NALM6 (cell line): Measurements from ENCODE around the gene MDFI.

DNA sequence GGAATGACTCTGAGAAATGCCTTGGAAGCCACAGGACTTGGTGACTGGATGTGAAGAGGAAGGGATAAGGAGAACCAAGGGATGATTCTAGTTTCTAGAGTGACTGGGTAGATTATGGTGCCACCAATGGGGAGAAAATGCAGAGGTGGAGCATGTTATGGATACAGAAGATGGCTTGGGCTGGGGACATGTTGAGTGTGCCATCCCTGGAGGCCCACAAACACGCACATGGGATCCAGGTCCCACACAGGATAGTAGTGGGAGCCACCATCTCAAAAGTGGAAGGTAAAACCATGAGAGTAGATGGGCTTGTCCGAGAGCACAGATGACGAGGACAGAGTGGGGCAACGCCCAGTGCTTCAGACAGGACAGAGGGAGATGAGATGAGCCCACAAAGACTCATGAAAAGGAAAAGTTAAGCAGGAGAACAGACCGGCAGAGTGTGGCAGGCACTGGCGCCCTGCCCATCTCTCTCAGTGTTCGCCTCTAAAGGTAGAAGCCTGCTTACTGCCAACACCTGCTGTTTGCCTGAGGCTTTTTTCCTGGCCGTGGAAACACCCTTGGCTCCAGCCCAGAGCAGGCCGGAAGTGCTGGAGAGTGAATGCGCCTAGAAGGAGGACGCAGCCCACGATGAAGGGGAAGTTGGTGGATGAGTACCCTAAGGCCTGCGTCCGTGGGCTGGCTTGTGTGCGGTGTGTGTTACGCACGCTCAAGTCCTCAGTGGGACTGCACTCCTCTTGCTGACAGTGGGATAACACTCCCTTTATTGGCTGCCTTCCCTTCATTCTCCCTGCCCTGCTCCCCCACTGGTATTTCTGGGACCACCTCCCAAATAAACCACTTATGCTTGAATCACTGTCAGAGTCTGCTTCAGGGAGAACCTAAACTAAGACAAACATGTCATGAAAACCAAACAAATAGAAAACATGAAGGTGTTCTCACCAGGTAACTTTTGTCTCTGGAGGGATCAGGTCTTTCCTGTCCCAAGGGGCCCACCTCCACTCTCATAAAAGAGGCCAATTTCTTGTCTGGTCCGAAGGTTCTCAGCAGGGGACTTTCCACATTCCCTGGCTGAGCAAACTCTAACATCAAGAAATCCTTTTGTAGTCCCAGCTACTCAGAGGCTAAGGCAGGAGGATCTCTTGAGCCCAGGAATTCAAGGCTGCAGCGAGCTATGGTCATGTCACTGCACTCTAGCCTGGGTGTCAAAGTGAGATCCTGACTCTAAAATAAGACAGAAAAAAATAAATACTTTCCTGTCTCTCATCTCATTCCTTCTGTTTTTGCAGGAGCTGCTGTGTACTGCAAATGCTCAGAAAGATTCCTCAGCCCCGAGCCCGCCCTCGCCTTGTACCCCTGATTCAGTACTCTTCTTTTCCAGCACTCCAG lies 9.1 kb upstream of the FOXP4 start:
- PRO-cap, result no peak

- PRO-cap, result no peak
Observed at GRCh38 chr6:41545303-41545636, 911 bp upstream of the FOXP4 start.

GRCh38 chr6:41548252-41548995 lies 2.2 kb downstream of the FOXP4 start:
- PRO-cap, result no peak

- PRO-cap, result no peak
Observed at GRCh38 chr6:41563015-41563867, 17.1 kb downstream of the FOXP4 start.

GRCh38 chr6:41638069-41638942 lies at the start of gene MDFI:
TSS of gene MDFI (plus strand) at chr6:41638468.
- PRO-cap, result bidirectional peak, plus-strand start at chr6:41638443, minus-strand start at chr6:41638512; bidirectional peak, plus-strand start at chr6:41638729, minus-strand start at chr6:41638629

DNA sequence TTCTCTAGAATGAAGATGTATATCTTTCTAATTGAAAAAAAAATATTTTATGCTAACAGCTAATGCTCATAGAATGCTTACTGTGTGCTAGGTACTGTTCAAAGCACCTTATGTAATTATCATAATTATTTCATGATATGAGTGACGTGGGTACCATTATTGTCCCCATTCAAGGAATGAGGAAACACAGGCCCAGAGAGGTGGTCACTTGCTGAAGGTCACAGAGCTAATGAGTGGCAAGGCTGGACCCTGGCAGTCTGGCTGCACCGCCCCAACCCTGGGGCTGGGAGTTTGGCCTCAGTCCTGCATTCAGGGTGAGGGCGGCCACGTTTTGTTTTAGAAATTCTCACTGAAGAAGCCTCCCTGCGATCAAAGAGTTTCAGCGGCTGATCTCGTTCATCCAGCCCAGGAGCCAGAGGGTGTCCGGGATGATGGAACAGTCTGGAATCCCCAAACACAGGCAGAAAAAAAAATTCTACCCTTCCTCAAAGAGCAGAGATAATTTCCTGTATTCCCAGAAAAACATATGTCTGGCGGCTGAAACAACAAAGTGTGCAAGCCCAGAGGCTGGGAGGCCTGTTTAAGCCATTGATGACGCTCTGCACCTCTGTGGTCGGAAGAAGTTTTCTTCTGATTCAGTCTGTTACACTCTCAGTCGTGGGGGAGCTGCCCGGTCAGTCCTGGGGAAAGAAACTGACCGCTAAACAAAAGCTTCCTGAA lies 37.2 kb downstream of the TFEB start:
- PRO-cap, result no peak

DNA sequence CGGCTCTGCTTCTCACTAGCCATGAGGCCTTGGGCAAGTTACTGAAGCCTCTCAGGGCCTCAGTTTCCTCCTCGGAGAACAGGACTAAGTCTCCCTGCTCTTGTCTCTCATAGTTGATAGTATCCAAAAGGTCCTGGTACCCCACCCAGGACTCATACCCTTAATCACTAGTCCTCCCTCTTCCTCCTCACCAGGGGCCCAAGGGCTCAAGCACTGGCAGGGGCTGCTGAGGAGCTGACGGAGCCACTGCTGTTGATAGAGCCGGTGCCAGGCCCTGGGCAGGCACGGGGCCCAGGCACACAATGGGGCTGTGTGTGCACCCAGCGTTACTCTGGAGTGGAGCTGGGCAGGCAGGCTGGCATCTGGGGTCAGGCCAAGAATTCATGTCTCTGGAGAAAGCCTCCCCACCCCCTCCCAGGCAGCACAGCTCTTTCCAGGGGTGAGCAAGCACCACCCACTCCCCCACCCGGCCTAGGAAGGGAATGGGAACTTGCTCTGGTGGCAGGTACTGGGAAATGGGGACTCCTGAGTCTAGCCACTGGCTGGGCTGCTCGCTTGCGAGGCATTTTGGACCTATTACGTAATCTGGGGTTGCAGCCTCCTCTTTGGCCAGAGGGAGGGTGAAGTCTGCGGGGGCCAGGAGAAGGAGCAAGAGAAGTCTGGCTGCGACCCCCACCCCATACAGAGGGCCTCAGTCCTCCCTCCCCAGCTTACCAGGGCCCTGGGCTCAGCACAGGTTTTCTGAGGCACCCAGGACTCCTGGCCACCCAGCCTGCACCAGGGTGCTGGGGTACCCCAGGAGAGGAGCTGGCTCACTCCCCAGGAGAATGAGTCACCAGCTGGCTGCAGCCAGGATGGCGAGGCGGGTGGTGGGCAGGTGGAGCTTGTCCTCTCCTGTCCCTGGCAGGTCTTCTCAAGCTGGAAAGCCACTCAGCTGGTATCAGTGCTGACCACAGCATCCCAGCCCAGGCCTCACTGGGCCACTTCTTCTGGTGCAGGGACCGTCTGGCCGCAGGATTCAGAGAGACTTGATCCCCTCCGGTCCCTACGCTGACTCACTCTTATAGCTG lies 22.6 kb downstream of the TFEB start:
- PRO-cap, result no peak

DNA sequence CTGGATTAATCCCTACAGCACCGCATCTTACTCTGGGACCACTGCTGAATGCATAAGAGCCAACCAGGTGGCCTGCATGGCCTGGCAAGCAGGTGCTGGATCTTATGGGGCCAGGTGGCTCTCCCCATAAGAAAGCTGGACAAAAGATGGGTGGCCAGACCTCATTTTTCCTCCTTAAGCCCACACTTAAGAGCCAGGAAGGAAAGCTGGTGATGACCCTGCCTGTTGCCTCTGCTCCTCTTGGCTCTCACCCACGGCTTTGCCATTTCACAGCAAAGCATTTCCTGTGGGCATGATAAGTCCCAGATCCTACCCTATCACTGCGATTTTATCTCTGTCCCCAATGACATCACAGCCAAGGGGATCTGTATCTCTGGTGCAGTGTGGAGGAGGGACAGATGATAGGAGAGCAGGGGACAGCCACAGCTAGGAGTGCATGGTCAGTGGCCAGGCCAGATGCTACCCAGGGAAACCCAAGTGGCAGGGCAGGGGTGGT lies 5.0 kb downstream of the TFEB start:
- PRO-cap, result no peak

DNA sequence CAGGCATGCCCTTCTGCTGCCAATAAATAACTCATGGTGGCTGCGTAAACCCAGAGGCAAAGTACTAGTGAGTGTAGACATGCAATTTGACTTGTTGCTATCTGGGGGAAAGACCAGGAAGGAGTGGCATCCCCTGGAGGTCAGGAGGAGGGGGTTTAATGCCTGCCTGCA lies 1.7 kb downstream of the CCND3 start:
- PRO-cap, result no peak

DNA sequence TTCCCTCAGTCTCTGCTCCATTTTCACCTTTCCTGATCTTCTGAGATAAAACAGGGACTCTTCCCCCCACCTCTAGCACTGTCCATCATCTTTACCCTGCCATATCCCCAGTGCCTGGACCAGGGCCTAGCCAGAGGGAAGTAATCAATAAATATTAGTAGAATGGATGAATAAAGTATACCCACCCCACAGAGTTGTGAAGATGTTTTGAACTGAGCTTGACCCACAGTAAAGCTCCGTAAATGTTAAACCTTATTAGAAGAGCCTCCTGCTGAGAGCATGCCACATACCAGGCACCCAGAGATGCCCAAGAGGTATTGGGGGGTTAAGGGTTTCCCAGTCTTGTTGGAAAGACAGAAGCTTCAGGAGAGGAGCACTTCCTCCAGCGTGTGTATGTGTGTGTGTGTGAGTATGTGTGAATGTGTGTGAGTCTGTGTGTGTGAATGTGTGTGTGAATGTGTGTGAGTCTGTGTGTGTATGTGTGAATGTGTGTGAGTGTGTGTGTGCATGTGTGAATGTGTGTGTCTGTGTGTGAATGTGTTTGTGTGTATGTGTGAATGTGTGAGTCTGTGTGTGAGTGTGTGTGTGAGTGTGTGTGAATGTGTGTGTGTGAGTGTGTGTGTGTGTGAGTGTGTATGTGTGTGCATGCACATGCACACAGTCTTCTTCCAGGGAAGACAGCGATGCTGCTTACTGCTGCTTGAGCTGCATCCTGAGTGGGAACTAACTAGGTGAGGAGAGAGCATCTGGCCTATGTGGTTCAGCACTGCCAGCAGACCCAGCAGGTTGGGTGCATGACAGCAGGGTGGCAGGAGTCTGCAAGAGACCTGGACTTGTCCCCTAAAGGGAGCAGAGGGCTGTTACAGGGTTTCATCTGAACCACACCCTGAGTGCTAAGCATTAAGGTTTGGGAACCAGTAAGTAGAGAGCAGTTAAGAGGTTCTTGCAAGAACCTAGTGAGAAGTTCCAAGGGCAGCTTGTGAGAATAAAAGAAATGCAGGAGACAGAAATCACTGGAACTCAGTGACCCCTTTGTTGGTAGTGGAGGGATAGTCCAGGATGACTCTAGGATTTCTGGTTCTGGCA lies 22.6 kb upstream of the CCND3 start:
- PRO-cap, result no peak

- PRO-cap, result bidirectional peak, plus-strand start at chr6:42007715, minus-strand start at chr6:42007436
Observed at GRCh38 chr6:42007225-42007533, 43.1 kb upstream of the TAF8 start.

- PRO-cap, result bidirectional peak, plus-strand start at chr6:42007715, minus-strand start at chr6:42007436; bidirectional peak, plus-strand start at chr6:42008086, minus-strand start at chr6:42007935
Observed at GRCh38 chr6:42007534-42008290, 42.6 kb upstream of the TAF8 start.

DNA sequence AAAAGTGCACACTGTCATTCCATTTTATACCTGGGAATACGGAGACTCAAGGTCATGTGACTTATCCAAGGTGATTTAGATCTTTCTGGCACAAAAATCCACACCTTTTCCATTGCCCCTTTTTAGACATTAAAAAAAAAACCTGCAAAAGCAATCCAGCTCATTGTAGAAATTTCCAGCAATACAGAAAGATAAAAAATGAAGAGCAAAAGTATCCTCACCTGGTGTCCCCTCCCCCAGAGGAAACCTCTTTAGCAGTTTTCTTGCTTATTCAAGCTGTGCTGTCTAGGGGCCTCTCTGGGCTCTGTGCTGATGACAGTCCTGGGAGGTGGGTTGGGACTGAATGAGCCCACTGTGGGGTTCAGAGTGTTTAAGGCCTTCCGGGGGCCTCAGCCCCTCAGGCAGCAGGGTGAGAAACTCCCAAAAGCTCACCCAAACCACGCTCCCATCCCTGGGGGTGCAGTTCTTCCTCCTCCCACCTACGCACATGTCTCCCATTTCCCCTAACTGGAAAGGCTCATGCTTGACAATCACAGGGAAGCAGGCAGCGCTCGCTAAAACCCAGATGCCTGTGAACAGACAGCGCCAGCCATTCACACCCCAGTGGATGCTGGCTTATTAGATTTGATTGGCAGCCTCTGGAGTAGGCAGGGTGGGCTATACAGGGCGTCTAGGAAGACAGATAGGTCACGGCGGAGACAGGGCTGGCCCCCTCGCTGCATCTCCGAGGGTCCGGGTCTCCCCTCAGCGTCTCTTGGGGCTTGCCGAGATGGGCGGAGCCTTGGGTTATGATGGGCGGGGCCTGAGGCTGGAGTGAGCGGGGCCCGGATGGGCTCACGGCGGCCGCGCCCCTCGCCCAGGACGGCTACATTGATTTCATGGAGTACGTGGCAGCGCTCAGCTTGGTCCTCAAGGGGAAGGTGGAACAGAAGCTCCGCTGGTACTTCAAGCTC lies 4.5 kb downstream of the GUCA1A start:
- PRO-cap, result no peak

GRCh38 chr6:42440726-42441456 lies 10.8 kb downstream of the TRERF1 start:
- PRO-cap, result no peak

DNA sequence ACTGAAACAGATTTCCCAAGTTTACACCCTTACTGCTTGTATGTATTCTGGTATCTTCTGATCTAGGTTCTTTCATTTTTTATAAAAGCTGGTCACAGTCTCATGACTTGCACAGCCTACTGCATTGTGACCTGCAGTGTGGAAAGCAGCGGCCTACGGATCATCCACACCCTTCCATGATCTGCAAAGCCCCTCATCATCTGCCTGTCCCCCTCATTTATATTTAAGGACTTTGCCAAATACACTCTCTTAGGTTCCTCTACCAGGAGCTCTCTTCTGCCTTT lies 12.0 kb upstream of the BICRAL start:
- PRO-cap, result no peak

GRCh38 chr6:42804723-42805135 lies 22.9 kb downstream of the BICRAL start:
- PRO-cap, result no peak

- PRO-cap, result unidirectional peak, plus-strand start at chr6:42890588; unidirectional peak, plus-strand start at chr6:42890640
Observed at GRCh38 chr6:42889904-42890716, 511 bp downstream of the C6orf226 start.

DNA sequence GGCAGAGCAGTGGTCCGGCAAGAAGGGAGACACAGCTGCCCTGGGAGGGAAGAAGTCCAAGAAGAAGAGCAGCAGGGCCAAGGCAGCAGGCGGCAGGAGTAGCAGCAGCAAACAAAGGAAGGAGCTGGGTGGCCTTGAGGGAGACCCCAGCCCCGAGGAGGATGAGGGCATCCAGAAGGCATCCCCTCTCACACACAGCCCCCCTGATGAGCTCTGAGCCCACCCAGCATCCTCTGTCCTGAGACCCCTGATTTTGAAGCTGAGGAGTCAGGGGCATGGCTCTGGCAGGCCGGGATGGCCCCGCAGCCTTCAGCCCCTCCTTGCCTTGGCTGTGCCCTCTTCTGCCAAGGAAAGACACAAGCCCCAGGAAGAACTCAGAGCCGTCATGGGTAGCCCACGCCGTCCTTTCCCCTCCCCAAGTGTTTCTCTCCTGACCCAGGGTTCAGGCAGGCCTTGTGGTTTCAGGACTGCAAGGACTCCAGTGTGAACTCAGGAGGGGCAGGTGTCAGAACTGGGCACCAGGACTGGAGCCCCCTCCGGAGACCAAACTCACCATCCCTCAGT lies 9.4 kb downstream of the CNPY3 start:
- PRO-cap, result no peak

DNA sequence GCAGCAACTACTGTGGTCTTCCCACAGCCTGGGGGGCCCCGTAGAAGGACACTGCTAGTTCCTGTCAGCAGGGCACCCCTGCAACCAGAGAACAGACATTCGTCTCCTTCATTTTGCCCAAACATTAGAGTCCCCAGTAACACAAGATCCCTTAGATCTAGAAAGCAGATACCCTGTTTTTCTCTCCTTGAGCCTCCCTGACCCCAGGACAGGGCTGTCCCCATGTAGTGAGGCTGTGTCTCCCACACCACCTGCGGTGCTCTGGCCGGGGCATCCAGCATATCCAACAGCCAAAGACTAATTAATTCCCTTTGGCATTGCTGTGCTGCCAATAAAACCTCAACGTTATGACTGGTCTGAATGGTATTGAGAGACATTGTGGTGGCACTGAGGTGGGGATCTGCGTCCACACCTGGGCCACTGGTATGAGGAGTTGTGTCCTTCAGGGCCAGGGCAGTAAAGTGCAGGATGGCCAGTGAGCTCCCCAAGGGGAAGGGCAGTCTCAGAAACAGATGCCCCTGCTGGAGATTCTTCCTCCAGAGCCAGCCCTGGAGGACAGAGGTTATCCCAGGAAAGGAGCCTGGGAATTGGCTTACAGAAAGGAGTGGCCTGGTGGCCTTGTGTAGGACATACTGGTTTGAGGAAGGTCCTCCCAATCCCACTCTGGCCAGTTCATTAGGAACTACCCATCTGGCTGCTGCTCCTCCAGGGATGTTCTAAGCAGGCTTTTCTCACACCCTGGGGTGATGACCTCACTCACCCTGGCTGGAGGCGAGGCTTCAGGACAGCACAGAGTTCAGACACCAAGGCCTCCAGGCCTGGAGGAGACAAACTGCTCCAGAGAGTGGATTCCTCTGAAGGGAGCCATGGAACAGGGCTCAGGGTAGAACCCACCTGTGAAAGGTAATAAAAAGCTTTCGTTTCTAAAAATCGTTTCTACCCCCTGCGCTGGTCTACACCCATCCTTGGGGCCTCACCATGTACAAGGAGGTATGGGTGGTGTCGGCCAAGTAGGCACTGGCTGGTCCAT lies 8.7 kb downstream of the GNMT start:
- PRO-cap, result no peak

DNA sequence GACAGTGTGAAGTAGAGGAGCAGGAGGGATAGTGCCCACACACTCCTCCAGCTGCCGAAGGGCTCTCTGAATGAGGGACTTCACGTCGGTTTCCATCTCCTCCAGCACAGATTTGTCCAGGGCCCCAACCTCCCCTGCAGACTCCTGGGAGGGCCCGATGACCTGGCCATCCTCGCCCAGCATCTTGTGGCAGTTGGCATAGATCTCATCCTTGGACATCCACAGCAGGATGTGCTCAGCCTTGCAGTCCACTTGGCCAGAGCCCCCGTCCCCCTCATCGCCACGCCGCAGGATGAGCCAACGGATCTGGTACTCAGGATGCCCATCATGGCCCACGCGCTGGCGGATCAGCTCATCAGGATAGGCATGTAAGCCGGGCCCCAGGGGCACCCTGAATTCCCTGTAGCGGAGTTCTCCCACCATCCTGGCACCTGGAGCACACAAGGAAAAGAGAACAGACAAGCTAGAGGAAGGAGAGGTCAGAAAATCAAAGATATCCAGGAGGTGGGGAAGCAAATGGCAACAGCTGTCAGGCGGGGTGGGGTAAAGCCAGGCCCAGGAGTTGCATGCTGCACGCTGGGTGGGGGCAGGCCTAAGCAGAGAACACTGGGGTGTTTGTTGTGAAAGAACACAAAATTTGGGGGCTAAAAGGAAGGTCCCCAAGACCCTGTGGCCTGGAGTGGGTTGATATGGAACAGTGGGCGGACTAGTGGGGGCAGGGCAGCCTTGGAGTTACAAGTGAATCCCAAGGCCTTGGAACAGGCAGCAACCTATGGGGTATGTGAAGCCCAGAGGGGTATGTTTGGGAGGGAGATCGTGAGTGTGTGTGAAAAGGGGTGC lies 1.1 kb downstream of the CUL7 start:
- PRO-cap, result no peak